Neural cell (in vitro differentiated cells): Measurements from ENCODE around the gene TMEM191B.

DNA sequence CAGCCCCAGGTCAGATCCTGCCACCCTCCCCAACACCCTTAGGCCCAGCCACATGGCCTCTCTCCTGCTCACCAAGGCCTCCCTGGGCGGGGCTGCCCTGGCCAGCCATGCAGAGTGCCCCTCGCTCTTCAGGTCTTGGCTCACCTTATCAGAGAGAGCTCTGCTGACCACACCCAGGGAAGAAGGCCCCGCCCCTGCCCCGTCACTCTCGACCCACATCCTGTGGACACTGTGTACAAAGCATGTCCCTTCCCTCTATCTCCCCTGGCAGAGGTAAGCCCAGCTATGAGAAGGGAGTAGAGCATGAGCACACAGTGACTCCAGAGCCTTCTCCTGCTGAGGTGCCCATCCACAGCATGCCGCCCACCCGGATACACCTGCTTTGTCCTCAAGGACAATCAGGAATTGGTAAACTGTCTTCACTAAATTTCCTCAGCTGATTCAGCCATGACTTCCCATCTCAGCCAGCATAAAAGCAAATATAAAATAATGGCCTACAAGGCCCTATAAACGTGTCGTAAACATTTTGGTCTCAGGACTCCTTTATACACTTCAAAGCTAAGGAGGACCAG, 106.6 kb downstream of the MICAL3 start:
- RAMPAGE, long total RNA, result no peak

- RAMPAGE, long total RNA, result no peak
Measured at GRCh38 chr22:17941808-17942564, 82.4 kb downstream of the MICAL3 start.

DNA sequence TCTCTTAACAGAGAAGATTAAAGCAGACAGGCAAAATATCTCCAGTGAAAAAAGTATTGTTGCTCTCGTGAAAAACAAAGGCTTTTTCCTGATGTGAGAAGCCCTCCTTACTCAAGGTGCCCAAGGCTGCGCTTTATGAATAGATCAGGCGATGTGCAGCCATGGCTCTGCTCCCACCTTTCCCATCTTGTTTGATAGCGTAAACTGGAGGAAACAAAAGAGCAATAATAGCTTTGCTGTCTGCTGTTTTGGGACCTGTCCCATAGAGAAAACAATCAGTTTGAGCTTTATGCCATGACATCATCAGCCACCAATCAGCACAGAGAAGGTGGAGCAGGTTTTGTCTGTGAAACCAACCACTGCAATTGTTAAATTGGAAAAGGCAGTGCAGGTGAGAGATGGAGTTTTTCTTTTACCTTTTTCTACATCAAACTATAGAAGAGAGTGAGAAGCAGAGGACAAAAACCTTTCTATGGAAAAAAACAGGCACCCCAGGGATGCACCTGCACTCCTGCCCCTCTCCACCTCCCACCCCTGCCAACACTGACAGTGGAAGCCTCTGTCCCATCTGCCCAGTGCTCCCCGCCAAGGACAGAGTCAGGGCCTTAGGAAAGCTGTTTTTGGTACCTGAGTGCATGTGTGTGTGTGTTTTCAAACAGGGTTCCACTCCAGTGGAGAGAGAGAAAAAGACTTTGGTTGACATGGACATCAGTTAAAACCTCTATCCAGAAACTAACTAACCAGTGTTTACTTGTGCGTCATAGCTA, 80.7 kb downstream of the MICAL3 start:
- RAMPAGE, long total RNA, result no peak

DNA sequence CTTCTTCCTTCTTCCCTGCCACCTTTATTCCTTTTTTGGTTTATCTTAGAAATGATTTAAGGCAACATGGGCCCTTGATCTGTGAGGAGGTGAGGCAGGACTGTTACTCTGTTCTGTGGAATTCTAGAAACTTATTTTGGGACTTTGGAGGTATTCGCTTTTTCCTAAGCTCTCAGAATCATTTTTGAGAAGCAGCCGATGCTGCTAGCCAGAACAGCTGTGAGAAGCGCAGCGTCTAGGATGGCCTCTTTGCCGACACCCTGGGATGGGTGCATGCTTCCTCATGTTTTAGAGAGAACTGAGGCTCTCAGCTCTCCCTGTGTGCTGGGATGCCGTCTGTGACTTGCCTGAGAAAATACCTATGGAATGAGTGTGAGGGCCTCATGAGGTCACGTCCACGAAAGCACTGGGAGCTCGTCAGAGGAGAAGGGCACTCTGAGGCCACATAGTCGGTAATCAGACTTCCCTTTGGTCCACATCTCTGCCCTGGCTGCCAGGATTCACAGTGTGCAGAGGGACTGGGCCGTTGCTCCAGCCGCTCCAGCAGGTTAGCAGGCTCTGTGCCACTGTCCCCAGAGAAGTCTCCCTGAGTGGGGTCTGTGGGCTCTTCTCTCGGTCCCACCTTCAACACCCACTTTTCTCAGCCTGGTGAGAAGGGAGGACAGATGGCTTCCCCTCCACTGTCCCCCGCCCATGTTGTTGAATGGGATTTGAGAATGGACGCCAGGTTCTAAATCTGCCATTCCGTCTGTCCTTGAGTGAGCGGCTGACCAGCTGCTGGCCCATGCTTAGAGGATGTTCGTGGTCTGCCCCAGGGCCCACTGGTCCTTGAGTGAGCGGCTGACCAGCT, 54.6 kb downstream of the MICAL3 start:
- RAMPAGE, long total RNA, result no peak

DNA sequence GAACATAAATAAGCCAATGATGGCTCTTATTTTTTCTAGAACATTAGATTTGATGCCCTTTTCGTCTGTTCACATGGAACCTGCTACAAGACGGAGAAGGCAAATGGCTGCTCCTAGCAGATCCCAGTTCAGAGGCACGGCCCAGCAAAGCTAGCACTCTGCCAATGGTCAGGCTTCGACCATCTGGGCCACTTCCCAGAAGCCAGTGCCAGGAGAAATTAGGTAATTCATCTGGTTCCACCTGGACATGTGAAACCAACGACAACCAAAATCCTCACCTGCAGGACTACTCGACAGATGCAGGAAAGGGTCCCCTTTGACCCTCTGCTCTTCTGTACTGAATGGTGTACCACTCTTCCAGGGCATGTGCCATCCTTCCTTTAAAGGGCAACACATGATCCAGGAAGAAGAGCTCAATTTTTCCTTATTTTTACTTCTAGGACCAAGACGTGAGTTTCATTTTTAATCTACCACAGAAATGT, 25.4 kb downstream of the MICAL3 start:
- RAMPAGE, long total RNA, result no peak

GRCh38 chr22:18033517-18034063, 9.2 kb upstream of the MICAL3 start:
- RAMPAGE, long total RNA, result no peak

DNA sequence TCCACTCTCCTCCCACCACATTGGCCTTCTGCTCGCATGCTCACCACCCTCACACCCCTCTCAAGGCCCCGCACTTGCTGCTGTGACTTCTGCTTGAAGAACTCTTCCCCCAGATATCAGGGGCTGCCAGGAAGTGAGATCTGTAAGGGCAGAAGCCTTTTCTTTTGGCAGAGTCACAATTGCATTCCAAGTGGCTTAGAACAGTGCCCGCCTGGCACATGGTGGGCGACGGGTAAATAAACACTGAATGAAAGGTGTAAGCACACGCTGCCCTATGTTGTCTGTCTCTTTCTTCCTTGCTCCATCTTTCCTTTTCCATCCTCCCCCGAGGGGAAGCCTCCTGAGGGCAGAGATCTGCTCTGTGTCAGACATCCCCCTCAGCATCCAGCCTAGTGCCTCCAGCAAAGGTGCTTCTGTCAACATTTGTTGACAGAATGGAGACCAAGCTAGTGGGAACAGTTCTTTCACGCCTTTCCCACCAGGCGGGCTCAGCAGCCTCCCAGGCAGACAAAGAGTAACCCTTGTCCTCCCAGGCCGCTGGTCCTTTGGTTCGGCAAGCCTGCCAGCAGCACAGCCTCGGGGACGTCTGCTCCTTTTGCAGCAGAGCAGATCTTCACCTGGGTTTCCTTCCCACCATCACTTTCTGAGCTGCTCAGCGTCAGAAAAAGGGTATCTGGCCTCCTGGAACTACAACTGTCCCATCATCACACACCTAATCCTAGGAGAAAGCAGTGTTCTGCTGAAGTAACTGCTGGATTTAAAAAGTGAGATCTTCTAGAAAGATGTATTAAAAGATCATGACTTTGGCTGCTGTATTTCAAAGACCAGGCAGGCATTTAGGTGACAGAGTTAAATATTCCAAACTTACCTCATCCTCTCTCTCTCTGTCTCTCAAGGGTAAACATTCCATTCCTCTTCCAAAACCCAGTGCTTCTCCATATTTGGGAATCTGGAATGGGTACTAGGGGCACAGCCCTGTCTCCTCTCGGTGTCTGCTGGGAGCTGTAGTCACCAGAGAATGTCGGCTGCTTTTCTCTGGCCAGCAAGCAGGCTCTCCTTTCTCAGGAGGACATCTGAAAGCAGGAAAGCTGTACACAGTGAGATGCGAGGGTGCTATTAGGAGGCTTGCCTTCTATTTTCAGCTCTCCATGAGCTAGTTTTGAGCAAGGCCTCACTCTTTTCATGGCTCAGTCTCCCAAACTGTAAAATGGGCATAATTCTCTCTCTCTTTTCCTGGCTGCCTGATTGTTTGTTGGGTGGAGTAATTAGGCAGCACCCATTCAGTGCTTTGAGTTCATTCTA, 9.7 kb upstream of the PEX26 start:
- RAMPAGE, long total RNA, result no peak

- RAMPAGE, long total RNA, result no peak
Measured at GRCh38 chr22:18119608-18120188, 9.1 kb downstream of the TUBA8 start.

- RAMPAGE, long total RNA, result no peak
Measured at GRCh38 chr22:18152447-18152951, 2.5 kb downstream of the USP18 start.

DNA sequence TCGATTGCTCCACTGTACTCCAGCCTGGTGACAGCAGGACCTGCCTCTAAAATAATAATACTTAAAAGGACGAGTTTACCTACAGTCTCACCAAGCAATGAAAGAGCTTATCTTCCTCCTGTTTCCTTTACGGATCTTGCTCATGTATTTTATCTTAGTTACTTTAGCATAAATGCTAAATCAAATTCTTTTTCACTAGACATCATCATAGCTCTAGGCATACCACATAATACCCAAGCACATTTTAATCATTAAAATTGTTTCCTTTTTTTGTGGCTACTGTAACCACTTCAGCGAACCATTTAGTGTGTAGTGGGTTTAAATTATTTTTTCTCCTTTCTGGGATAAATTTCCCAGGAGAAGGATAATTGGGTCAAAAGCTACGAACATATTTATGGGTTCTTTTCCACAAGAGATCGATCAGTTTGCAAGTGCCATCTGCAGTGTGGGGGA, at the start of gene TMEM191B:
TSS of gene TMEM191B (plus strand) at position 419 of the 453 bp plus-strand sequence.
- RAMPAGE, long total RNA, result no peak

DNA sequence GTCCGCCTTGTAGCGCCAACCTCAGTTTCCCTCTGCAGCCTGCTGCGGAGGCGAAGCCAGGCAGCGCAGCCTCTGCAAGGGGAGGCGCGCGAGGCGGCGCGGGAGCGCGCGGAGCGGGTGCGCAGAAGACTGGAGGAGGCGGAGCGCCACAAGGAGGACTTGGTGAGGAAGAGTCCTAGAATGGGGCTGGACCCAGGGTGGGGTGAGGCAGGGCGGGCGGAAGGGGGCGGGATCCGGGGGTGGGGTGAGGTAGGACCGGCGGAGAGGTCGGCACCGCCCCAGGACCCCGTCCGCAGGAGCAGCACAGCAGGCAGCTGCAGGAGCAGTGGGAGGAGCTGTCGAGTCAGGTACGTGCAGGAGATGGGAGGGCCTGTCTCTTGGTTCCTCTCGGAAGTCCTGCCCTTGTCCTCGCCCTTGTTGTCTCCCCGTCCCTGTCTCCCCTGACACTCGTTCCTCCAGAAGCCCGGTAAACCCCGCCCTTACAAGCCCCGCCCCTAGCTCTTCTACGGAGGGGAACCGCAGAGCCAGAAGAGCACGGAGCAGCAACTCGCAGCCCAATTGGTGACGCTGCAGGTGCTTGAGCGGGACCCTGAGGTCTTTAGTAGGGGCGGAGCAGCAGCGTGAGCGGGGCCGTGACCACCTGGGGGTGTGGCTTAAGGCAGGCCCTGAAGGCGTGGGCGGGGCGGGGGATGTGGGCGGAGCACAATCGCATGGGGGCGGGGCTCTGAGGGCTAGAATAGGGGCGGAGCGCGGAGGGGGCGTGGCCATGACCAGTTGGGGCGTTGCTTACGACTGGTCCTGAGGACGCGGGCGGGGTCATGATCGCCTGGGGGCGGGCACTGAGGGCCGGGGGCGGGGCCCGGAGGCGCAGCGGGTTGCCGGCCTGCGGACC, 1.2 kb downstream of the TMEM191B start:
- RAMPAGE, long total RNA, result no peak

DNA sequence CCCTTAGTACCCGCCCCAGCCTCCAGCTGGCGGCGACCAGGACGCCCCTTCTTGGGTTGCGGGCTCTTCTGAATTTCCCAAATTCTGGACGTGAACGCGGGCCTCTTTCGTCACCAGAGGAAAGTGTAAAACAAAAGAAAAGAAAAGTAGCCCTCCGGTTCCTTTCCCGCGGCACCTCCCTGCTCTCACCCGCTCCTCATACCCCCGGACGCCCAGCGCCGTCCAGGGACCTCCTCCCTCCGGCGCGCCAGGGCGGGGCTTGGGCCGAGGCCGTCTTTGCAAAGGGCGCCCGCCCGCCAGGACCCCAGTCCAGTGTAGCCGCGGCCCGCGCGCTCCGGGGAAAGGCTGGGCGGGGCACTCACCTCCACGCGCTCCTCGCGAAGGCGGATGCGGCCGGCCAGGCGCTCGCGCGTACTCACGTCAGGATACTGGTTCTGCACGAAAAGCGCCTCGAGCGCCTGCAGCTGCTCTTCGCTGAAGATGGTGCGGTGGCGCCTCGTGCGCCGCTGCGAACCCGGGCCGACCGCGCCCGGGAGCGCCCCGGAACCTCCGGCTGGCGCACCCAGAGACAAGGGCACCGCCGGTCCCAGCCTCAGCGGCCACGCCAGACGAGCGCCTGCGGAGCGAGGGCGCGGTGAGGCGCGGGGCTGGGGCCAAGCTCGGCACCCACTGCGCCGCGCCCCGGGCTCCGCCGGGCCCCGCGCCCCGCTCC, 635 bp downstream of the GSC2 start:
- RAMPAGE, long total RNA, result no peak

GRCh38 chr22:19404730-19405462, 26.6 kb downstream of the HIRA start:
- RAMPAGE, long total RNA, result no peak

GRCh38 chr22:19426036-19426802, 5.3 kb downstream of the HIRA start:
- RAMPAGE, long total RNA, result no peak

GRCh38 chr22:19482067-19483040, 2.6 kb downstream of the CDC45 start:
- RAMPAGE, long total RNA, result no peak

GRCh38 chr22:19521055-19521471, 3.1 kb downstream of the CLDN5 start:
- RAMPAGE, long total RNA, result no peak

GRCh38 chr22:19544026-19544715, 20.0 kb upstream of the CLDN5 start:
- RAMPAGE, long total RNA, result no peak

- RAMPAGE, long total RNA, result no peak
Measured at GRCh38 chr22:19586927-19587177, 62.6 kb upstream of the CLDN5 start.

DNA sequence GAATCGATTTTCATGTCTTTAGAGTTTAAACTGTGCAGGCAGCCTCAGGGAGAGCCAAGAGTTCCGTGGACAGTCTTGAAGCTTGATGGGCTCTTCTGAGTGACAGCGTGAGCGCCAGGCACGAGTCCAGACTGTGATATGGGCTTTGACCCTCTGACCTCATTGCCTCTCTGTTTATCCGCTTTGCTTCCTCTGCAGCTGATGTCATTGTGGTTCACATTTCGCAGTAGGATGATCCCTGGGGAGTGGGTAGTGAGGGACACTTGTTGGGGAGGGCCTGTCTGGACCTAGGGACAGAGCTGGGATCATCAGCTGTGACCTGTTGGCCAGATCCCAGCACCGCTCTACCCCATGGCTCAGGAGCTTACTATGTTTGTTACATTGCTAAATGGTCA, 80.6 kb upstream of the CLDN5 start:
- RAMPAGE, long total RNA, result no peak

- RAMPAGE, long total RNA, result no peak
Measured at GRCh38 chr22:19619317-19619851, 94.9 kb upstream of the SEPTIN5 start.